Hair follicular keratinocyte (primary cell): ENCODE data around the gene CCDC77.

DNA sequence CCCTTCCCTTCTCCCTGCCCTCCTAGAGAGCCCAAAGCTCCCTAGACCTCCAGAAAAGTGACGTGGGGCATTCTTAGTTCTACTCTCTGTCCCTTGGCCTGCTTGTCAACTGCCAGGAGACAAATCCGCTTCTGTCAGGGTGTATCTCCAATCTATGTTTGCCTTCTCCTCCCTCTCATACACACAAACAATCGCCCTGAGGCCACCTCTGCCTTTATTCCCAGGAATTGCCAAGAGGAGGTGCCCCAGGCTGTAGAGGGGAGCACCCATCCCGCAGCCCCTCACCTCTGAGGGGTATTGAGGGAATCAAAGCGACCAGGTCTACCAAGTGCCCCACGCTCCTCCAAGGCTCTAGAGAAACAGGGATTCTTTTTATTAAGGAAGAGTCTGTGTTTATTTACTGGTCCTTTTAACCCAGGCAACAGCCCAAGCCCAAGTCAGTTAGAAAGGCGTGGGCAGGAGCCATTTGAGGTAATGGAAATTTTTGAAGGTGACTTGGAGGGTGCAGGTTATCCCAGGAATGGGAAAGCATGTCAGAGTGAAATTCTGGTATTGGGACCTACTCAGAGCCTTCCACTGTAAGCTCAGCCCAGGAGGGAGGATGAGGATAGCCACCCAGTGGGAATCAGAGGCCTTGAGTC is 3.0 kb downstream of the SLC6A12 start:
- RAMPAGE, long total RNA: no peak

- RAMPAGE, long total RNA: no peak
These were observed at the start of gene CCDC77 for GRCh38 chr12:401263-402072. Gene CCDC77 (plus strand): TSS chr12:401644.

- RAMPAGE, long total RNA: no peak
These were observed 634 bp downstream of the CCDC77 start for GRCh38 chr12:402073-402482.

DNA sequence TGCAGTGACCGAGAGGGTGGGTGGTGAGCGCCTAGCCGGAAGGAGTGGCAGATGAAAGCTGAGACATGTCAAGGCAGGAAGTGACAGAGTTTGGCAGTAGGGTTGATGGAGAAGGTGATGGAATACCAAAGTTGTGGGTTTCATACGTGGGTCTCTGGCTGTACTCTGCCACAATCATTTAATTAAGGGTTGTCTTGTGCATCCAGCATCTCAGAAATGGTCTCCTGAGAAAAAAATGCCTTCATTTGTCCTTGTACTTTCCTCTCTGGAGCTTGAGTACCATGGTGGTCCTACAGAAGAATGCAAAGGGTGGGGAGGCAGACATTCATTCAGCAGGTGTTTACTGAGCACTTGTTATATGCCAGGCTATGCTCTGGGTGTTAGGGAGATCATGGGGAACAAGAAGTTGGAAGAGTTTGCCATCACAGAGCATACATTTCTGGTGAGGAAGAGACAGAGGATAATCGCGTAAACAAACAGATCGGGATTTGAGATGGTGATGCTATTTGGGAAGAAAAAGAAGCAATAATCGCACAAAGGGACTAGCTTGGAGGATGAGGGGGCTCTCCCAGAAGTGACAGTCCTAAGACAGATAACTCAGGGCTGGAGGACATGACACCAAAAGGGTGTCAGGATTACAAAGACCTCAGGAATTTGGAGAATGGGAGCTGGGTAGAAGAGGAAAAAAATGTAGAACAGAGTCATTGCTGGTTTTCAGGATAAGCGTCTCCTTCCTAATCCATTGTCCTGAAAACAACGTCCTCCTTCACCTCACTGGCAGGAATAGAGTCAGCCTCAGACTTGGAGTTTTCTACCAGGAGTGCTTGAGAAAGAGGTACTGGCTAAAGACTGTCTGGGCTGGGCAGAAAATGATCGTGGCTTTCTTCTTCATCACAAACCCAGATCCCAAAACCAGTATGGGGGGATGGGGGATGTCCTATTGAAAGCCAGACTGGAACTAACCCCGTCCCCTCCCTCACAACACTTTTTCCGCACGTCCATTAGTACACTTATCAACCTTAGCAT is 13.9 kb downstream of the B4GALNT3 start:
- RAMPAGE, long total RNA: no peak

- RAMPAGE, long total RNA: no peak
These were observed 42.3 kb downstream of the B4GALNT3 start for GRCh38 chr12:501827-502678.

- RAMPAGE, long total RNA: no peak
These were observed 52.1 kb downstream of the NINJ2 start for GRCh38 chr12:611159-611487.

- RAMPAGE, long total RNA: no peak
These were observed 35.2 kb downstream of the NINJ2 start for GRCh38 chr12:627885-628605.

DNA sequence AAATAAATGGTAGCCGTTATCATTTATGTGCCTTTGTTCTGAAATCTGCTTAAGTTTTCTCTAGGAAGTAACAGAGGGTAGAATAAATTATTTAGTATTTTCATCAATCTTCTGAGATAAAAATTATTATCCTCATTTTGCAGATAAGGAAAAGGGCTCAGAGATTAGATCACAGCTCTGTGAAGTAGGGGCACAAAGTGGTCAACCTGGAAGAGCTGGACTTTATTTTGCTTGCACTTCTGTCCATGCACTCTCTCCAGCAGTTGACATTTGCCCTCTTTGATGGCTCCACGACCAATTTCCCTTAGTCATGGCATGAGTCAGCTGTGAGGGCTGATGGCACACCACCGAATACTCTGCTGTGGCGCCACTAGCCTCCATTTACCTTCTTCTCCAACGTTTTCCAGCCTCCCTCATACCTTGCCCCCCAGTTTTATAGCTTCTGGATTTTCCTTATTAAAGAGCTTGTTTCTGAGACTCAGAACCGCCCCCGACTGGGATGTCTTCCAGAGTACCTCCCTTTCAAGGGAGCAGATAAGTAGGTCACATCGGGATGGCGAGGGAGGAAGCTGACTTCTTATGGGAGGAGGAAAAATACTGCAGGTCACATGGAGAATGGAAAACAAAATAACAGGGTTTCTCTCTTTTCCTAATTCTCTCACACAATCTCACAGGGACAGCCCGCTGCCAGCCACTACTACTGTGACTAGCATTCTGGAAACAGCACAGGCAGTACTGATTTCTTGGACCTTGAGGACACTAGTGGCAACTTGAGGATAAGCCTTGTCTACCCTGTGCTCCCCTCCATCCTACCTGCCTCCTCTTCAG is 17.6 kb downstream of the NINJ2 start:
- RAMPAGE, long total RNA: no peak

GRCh38 chr12:666656-667174 is 3.5 kb upstream of the NINJ2 start:
- RAMPAGE, long total RNA: no peak

GRCh38 chr12:738506-739211 is 13.7 kb upstream of the WNK1 start:
- RAMPAGE, long total RNA: no peak

DNA sequence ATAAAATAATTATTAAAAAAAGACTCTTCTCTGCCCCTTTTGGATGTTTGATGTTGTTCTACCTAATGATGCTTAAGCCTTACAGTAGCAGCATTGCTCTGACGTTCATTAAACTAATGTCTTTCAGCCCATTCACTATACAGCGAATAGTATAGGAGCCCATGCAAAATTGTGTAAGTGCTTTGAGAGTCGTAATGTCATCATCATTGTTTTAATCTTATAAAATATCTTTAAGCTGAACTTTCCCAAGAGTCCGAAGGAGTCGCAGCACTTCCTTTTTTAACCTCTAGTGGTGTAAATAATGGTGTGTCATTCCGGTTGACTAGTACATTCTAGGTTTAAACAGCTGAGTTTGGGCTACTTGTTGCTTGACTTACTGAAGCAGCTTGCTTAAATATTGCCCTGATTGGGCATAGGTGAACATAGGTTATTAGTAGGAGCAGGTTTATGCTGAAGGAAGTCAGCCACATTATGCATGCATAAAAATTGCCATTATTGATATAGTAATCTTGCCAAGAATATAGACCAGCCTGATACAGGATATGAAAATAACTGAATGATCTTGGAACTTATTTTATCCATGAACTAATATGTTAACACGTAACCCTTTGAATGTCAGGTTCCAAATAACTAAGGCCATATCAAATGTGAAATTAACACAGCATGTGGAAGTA is 2.6 kb downstream of the WNK1 start:
- RAMPAGE, long total RNA: no peak

- RAMPAGE, long total RNA: no peak
These were observed 32.0 kb downstream of the ERC1 start for GRCh38 chr12:1022923-1023525.

GRCh38 chr12:1110134-1110459 is 119.1 kb downstream of the ERC1 start:
- RAMPAGE, long total RNA: no peak

- RAMPAGE, long total RNA: no peak
These were observed 121.0 kb downstream of the ERC1 start for GRCh38 chr12:1111919-1112438.

DNA sequence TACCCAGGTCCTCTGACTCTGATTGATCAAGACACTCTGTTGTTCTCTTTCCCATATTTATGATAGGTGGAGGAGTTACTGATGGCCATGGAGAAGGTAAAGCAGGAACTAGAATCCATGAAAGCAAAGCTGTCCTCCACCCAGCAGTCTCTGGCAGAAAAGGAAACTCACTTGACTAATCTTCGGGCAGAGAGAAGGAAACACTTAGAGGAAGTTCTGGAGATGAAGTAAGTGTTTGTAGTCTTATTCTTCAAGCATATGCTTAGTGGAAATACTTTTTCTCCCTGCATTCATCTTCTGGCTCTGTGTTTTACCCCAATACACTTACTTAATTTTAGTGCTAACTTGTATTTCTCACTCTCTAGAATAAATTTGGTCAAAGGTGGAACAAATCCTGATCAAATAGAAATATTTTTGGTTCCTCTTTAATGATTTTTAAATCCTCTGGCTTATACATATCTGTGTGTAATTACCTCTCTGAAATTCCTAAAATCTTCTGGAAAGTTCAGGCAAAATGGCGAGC is 298.8 kb downstream of the ERC1 start:
- RAMPAGE, long total RNA: no peak

DNA sequence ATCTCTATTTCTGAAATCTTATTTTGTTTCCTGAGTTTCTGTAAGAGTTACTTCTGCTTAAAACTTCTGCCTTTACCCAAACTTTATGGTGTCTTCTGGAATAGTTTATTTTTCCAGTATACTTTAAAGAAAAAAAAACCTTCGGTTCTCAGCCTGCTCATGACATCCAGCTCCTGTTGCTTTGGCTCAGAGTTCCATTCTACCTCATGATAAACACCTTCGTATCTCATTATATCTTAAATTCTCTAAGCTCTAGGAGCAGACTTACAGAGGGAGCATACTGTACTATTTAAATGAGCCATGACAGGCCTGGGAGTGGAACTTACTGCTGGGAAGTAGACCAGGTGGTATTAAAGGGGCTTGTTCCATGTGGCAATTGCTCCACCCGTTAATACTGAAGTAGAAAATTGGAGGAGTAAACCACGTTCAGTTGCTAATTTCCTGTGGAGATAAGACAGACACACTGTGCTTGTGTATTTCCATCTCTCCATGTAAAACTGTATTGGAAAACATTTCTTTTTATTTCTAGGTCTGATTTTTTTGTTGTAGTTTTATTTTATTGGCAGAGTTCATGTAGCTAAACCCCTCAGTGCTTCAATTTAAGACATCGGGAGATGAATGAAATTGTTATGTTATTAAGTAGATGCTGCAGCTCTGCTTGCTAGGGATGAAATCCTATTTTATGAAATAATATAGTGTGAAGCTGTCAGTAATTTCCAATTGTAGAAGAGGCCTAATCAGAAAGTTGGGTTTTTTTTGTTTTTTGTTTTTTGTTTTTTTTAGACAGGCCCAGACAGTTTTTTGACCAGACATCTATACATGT is 288.2 kb downstream of the FBXL14 start:
- RAMPAGE, long total RNA: no peak

DNA sequence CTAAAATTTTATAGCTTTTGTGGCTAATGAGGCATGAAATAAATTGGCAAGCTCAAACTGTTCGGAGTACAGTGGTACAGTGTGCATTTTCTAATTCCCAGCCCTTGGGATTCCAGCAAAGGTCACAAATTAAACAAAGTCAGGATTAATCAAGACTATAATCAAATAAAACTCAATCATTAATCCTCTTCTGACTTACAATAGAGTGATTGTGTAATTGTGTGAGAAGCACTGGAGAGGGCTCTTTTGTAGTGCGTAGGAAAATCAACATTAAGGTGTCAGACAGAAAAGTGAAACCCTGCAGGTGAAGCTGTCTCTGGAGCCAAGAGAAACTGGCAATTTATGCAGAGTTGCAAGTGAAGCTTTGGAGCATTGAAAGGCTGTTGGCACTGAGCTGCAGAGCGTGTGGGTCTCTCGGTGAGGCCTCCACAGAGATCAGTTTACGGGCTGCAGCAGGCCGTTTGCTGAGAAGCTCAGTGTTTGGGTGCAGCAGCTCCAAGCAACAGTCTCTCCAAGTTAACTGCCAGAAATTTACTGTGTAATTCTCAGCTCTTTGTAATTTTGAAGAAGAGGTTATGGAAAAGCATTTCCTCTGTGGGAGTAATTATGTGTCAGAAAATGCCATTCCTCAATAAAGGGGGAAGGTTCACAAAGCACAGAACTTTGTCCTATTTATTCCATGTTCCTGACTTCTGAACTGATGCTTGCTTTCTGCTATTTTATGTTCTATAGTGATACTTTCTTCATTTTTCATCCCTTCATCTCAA is 275.8 kb downstream of the FBXL14 start:
- RAMPAGE, long total RNA: no peak

DNA sequence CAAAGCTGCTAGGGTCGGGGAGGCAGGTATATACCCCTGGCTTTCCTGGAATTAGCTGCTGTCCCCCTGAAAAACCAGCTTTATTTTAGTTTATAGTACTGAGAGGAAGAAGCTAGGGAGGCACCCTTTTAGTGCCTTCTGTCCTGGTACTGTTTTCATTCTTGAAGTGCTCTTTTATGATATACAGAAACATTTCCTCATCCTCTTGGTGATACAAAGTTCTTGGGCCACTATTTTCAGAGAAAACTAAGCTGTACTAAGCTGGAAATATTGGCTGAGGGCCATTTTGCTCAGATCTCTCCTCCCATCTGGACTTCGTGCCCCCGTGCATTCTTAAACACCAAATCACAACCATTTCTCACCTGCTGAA is 159.0 kb downstream of the FBXL14 start:
- RAMPAGE, long total RNA: no peak

GRCh38 chr12:1500011-1500621 is 94.3 kb downstream of the FBXL14 start:
- RAMPAGE, long total RNA: no peak

DNA sequence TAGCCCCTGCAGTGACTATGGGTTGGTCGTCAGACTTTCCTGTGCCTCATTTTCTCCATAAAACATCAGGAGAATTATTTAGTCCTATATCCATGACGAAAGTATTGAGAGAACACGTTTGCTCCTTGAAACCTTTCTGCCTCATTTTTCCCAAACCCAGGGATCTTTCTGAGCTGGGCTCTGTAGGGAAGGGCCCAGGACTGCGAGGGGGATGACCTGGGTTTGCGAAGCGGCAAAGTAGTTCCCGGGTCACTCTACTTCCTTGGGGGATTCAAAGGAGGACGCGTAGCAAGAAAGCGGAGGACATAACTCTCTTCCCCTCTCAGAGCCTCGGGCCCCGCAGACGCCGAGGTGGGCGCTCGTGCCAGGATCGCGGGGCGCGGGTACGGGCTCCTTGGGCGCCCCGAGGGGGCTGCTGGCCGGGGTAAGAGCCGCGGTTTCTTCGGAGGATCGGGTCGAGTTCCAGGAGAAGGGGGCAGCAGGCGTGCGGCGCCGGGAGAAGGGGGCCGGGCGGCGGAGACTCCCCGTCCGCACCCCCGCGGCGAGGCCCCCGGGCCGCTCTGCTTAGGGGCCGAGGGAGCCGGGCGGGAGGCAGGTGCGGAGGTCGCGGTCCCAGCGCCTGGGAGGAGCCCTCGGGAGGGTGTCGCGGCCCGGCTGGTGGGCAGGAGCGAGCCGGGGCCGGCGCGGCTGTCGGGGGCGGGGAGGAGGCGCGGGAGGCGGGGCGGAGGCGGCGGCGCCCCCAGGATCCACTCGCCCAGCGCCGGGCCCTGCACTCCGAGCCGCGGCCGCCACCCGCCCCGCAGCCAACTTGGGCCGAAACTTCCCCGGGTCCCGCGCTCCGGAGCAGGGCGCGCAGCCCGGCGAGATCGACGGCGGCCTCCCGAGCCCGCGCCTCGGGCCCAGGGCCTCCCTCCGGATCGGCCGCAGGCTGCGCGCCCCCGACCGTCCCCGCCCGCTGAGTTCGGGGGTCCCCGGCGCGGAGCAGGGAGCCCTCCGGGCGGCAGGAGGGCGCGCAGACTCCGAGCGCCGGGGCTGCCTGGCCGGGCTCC is 64.5 kb downstream of the FBXL14 start:
- RAMPAGE, long total RNA: no peak